Endothelial cell of umbilical vein (primary cell): ENCODE measurements around the genes GALNTL5 and DPP6.

DNA sequence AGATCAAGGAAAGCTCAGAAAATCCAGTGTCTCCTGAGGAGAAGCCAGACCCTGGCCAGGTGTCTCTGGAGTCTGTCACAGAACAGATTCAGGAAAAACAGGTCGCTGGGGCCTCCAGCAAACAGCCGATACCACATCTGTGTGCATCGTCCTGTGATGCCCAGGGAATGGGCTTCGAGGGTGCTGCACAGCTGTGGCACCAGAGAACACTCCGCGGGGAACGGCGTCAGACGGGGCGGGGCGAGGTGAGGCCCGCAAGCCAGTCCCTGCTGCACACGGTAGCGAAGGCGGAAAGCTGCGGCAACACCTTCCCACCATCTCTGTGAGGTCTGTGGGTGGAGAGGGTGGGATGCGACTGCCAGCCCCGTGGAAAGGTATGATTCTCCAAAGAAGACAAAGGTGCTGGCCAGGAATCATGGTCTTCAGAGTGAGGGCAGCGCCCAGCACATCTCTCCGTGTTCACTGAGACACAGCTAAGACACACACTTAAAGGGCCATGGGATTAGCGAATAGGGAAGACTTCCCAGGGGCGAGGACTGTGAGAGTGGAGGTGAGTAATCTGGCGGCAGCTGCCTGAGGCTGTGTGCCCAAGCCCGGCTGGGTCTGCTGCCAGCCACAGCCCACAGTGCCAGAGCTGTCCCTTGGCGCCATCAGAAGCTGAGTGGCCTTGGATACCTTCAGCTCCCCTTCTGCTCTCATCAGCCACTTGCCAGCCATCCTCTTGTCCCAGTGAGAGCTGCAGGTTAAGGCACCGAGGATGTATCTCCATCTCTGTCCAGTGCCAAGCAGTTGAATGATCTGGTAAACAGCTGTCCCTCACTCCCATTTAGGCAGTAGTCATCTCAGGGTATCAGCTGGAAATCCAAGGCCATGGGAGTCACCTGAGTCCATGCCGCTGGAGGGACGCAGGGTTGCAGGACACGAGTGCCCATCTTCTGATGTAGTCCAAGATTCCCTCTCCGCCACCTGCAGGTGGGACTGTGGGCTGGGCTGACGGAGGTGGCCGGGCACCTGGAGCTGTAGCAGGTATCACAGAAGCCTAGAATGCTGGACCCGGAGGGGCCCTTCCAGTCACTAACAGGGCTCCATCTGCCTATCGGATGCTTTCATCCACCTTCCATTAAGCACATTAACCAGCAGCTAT, 17.5 kb downstream of the PRKAG2 start:
- PRO-cap: no peak
CAGE:
- cytosol, long polyA minus RNA: no peak
- cytosol, long polyA plus RNA: no peak
- long polyA plus RNA: no peak
- nucleus, long polyA minus RNA: no peak
- nucleus, long polyA plus RNA: no peak

GRCh38 chr7:151864029-151864526, 12.8 kb downstream of the PRKAG2 start:
- PRO-cap: no peak
CAGE:
- cytosol, long polyA minus RNA: no peak
- cytosol, long polyA plus RNA: no peak
- long polyA plus RNA: no peak
- nucleus, long polyA minus RNA: no peak
- nucleus, long polyA plus RNA: no peak

GRCh38 chr7:151864872-151865620, 11.9 kb downstream of the PRKAG2 start:
- PRO-cap: no peak
CAGE:
- cytosol, long polyA minus RNA: no peak
- cytosol, long polyA plus RNA: no peak
- long polyA plus RNA: no peak
- nucleus, long polyA minus RNA: no peak
- nucleus, long polyA plus RNA: no peak

DNA sequence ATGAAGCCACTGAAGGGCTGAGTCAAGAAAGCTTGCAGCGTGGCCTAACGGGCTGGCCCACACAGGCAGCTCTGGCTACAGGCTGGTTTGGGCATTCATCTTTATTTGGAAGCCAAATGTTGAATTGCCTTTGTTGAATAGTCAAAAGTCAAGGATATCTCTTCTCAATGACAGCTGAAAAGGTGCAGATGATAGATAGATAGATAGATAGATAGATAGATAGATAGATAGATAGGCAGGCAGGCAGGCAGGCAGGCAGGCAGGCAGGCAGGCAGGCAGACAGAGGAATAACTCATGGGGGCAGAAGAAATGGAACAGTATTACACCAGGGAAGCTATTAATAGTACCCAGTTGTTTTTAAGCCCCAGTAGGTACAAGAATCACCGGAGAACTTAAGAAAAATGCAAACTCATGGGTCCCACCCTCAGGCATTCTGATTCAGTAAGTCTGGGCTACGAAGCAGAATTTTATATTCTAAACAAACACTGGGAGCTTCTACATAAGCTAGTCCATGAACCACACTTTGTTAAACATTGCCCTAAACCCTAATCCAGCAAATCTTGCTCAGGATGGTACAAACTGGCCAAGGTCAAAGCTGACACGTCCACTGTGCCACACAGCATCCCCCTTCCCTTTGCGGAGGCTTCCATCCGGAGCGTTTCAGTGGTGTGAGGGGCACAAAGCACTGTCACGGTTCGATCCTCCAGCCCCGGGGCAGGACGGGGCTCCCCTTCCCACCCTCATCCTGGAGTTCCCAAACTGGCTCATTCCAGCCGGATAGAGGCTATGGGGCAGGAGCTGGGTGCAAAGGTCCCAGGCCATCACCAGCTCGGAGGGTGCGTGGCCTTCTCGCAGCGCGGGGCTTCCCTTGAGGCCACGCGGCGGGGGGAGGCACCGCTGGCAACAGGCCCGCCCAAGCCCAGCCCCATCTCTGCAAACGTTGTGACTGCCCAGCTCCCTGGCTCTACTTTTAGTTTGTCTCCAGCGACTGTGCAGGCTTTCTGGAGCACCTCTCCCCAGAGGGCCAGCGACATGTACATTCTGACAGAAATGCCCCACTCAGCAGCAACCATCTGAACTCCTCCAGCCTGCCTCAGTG, 6.6 kb downstream of the PRKAG2 start:
- PRO-cap: no peak
CAGE:
- cytosol, long polyA minus RNA: no peak
- cytosol, long polyA plus RNA: no peak
- long polyA plus RNA: no peak
- nucleus, long polyA minus RNA: no peak
- nucleus, long polyA plus RNA: no peak

- PRO-cap: no peak
CAGE:
- cytosol, long polyA minus RNA: no peak
- cytosol, long polyA plus RNA: no peak
- long polyA plus RNA: no peak
- nucleus, long polyA minus RNA: no peak
- nucleus, long polyA plus RNA: no peak
Measured at GRCh38 chr7:151878003-151878359, 1.1 kb upstream of the PRKAG2 start.

- PRO-cap: no peak
CAGE:
- cytosol, long polyA minus RNA: no peak
- cytosol, long polyA plus RNA: no peak
- long polyA plus RNA: no peak
- nucleus, long polyA minus RNA: no peak
- nucleus, long polyA plus RNA: no peak
Measured at GRCh38 chr7:151956128-151956626, at the start of gene GALNTL5. GALNTL5 (plus strand) TSS chr7:151956446.

DNA sequence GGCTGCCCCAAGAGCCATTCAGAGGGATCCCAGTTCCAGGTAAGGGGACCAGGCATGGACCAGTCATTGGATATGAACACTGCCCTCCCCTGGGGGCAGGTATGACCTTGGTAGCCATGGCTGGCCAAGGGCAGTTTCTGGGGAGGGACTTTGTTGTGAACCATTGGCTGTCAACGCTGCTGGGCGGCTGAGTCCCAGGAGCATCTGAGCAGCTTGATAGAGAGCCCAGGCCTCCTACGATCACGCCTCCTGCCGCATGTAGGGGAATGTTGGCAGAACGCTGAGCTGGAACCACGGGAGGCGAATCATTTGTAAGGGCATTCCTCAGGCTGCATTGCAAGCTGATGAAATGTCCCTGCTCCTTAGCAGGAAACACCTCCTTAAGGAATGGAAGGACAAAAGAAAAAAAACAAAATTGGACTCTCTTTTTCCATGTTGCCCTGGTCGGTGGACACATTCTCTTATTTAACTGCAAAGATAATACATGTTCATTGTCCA, 31.9 kb downstream of the GALNTL5 start:
- PRO-cap: no peak
CAGE:
- cytosol, long polyA minus RNA: no peak
- cytosol, long polyA plus RNA: no peak
- long polyA plus RNA: no peak
- nucleus, long polyA minus RNA: no peak
- nucleus, long polyA plus RNA: no peak

DNA sequence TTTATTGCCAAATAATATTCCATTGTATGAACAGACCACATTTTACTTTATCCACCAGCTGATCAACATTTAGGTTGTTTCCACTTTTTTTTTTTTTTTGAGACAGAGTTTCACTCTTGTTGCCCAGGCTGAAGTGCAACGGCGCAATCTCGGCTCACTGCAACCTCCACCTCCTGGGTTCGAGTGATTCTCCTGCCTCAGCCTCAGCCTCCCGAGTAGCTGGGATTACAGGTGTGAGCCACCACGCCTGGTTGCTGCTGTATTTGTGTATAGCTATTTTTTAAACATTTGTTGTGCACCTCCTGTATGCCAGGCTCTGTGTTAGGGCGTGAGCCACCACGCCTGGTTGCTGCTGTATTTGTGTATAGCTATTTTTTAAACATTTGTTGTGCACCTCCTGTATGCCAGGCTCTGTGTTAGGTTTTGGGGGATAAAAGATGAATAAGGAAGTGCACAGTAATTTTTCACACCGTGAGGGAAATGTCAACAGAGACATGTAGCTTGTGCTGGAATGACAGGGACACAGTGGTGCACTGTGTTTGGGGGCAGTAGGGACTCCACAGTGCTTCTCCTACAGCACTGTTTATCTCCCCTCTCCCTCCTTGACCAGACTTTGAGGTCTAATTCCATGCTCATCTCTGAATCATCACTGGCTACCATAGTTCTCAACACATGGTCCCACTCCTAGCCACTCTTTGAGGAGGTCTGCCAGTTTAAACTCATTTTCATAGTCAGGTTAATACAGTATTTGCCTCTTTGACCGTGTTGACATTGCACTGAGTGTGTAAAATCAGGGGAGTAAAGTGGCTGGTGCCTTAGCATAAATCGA, 89.2 kb downstream of the GALNT11 start:
- PRO-cap: no peak
CAGE:
- cytosol, long polyA minus RNA: no peak
- cytosol, long polyA plus RNA: no peak
- long polyA plus RNA: no peak
- nucleus, long polyA minus RNA: no peak
- nucleus, long polyA plus RNA: no peak

- PRO-cap: no peak
CAGE:
- cytosol, long polyA minus RNA: start-site peak on the minus strand at chr7:152136523-152136624, 12 reads
- cytosol, long polyA plus RNA: no peak
- long polyA plus RNA: no peak
- nucleus, long polyA minus RNA: no peak
- nucleus, long polyA plus RNA: no peak
Measured at GRCh38 chr7:152136078-152137169, 111.0 kb downstream of the GALNT11 start.

- PRO-cap: no peak
CAGE:
- cytosol, long polyA minus RNA: no peak
- cytosol, long polyA plus RNA: no peak
- long polyA plus RNA: no peak
- nucleus, long polyA minus RNA: no peak
- nucleus, long polyA plus RNA: no peak
Measured at GRCh38 chr7:152144063-152144959, 118.8 kb downstream of the GALNT11 start.

- PRO-cap: no peak
CAGE:
- cytosol, long polyA minus RNA: no peak
- cytosol, long polyA plus RNA: no peak
- long polyA plus RNA: no peak
- nucleus, long polyA minus RNA: no peak
- nucleus, long polyA plus RNA: no peak
Measured at GRCh38 chr7:152166999-152167590, 141.6 kb downstream of the GALNT11 start.

DNA sequence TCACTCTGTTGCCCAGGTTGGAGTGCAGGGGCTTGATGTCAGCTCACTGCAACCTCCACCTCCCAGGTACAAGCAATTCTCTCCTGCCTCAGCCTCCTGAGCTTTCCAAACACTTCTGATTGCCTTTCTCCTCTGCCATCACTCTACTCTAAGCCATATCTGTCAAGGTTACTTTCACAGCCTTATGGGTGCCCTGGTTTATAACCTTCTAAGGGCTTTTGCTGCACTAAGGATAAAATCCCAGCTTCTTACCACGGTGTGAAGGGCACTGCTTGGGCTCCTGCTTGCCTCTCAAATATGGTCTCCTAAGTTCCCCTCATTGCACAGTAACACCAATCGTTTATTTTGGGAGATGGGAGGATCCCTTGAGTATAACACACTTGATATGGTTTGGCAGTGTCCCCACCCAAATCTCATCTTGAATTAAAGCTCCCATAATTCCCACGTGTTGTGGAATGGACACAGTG, 38.5 kb downstream of the KMT2C start:
- PRO-cap: no peak
CAGE:
- cytosol, long polyA minus RNA: no peak
- cytosol, long polyA plus RNA: no peak
- long polyA plus RNA: no peak
- nucleus, long polyA minus RNA: no peak
- nucleus, long polyA plus RNA: no peak

- PRO-cap: no peak
CAGE:
- cytosol, long polyA minus RNA: no peak
- cytosol, long polyA plus RNA: no peak
- long polyA plus RNA: no peak
- nucleus, long polyA minus RNA: no peak
- nucleus, long polyA plus RNA: no peak
Measured at GRCh38 chr7:152412602-152413166, 23.1 kb downstream of the KMT2C start.

- PRO-cap: no peak
CAGE:
- cytosol, long polyA minus RNA: no peak
- cytosol, long polyA plus RNA: no peak
- long polyA plus RNA: no peak
- nucleus, long polyA minus RNA: no peak
- nucleus, long polyA plus RNA: no peak
Measured at GRCh38 chr7:152434837-152435318, 925 bp downstream of the KMT2C start.

DNA sequence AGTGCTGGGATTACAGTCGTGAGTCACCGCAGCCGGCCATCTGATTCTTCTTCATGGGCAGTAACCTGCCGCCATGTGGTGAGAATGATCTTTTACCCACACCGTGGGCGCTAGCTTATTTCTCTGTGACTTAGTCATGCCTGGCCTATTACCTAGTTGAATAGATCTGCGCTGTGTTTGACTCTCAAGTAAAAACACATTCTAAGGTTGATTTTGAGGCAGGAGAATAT, 35.3 kb upstream of the XRCC2 start:
- PRO-cap: no peak
CAGE:
- cytosol, long polyA minus RNA: no peak
- cytosol, long polyA plus RNA: no peak
- long polyA plus RNA: no peak
- nucleus, long polyA minus RNA: no peak
- nucleus, long polyA plus RNA: no peak

DNA sequence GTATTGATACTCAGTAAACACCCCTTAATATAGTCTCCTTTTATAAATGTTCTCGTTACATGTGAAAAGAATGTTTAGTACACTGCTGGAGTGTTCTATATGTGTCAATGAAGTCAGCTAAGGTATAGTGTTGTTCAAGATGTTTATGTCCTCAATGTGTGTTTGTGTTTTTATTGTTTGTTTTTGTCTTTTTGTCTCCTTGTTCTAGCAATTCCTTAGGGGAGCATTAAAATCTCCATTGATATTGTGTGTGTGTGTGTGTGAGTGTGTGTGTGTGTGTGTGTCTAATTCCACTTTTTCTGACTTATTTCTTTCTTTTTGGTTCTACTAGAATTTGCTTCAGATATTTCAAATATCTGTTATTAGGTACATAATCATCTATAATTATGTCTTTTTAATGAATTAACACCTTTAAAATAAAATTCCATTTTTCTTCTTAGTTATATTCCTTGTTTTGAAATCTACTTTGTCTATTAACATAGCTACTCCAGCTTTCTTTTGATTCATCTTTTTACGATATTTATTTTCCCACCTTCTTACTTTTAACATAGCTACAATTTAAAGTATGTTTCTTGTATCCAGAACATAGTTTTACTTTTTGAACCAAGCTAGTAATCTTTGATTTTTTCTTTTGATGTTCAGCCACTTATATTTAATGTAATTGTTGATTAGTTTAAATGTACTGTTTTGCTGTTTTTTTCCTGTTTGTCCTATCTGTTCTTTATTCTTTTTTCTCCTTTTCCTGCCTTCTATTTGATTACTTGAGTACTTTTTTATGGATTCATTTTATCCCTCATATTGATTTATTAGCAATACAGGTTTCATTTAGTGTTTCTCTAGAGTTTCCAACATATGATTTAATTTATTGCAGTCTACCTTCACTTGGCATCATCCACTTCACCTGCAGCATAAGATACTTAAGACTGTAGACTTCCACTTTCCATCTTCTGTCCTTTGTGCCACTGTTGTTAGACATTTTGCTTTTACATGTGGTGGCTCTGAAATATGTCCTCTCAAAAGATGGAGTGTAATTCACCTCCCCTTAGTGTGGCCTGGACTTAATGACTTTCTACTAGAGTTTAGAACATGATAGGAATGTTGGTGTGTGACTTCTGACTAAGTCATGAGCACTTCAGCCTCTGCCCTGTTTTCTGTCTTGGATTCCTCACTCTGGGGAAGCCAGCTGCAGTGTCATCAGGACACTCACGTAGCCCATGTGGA, 644.1 kb upstream of the DPP6 start:
- PRO-cap: no peak
CAGE:
- cytosol, long polyA minus RNA: no peak
- cytosol, long polyA plus RNA: no peak
- long polyA plus RNA: no peak
- nucleus, long polyA minus RNA: no peak
- nucleus, long polyA plus RNA: no peak

- PRO-cap: no peak
CAGE:
- cytosol, long polyA minus RNA: no peak
- cytosol, long polyA plus RNA: no peak
- long polyA plus RNA: no peak
- nucleus, long polyA minus RNA: no peak
- nucleus, long polyA plus RNA: no peak
Measured at GRCh38 chr7:153886217-153886744, 165.9 kb upstream of the DPP6 start.

DNA sequence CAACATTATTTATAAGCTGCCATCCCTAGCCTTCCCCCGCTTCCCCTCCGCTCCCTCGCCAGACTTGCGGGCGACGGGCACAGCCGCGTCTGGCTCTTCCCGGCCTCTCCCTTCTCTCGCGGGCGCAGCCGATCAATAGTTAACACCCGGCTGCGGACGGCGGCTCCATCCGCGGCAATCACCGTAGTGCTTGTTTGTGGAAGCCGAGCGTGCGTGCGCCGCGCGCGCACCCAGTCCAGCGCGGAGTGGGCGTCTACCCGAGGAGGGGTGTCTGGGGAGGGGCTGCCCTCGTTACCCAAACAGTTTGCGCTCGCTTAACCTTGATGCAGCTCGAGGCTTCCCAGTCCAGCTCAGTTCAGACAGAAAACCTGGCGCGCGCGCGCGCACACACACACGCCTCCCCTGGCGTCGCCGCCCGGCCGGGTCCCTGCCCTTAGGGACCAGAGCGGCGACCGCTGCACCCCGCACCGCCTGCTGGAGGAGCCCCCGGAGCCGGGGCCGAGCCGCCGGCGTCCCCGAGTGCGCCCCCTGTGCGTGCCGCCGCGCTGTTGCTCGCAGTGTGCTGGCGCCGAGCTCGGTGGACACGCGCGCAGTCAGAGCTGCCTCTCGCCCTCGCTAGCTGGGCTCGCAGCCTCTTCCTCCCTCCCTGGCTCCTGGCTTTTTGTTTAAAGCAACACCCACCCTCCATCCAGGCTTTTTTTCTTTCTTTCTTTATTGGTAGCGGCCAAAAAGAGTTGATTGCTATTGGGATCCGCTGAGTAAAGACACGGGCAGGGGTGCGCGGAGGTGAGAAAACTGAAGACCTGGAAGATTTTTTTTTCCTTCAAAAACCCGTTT, 165.2 kb upstream of the DPP6 start:
- PRO-cap: no peak
CAGE:
- cytosol, long polyA minus RNA: no peak
- cytosol, long polyA plus RNA: no peak
- long polyA plus RNA: no peak
- nucleus, long polyA minus RNA: no peak
- nucleus, long polyA plus RNA: no peak

- PRO-cap: no peak
CAGE:
- cytosol, long polyA minus RNA: no peak
- cytosol, long polyA plus RNA: no peak
- long polyA plus RNA: no peak
- nucleus, long polyA minus RNA: no peak
- nucleus, long polyA plus RNA: no peak
Measured at GRCh38 chr7:154051942-154052822, at the start of gene DPP6. DPP6 (plus strand) TSS chr7:154052398.

GRCh38 chr7:154442927-154443182, 390.7 kb downstream of the DPP6 start:
- PRO-cap: no peak
CAGE:
- cytosol, long polyA minus RNA: no peak
- cytosol, long polyA plus RNA: no peak
- long polyA plus RNA: no peak
- nucleus, long polyA minus RNA: no peak
- nucleus, long polyA plus RNA: no peak